H7 (cell line): ENCODE results near the gene LITAFD.

DNA sequence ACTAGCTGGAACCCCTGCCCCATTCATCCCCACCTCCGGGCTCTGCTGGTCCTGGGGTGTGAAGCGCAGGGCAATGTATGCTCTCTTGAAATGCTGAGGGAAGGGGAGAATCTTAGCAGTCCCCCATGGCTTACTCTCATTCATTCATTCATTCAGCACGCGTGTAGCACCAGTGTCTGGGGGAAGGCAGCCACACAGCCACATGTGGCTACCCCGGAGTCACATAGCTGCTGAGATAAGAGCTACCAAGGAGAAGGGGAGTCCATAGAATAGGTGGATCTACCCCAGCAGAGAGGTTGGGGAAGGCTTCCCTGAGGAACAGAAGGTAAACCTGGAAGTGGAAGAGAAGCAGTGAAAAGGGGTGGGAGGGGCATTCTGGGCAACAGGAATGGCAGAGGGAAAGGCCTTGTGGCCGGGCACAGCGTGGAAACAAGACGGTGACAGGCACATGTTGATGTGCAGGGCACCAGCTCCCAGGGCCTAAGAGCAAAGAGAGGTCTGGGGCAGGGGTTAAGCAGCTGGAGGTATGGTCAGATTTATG, 6.5 kb downstream of the PPL start:
- RAMPAGE, long total RNA: no peak

- RAMPAGE, long total RNA: no peak
Observed at GRCh38 chr16:7335168-7335732, 1255.1 kb downstream of the TMEM114 start.

GRCh38 chr16:7530721-7530991, 1059.7 kb downstream of the TMEM114 start:
- RAMPAGE, long total RNA: no peak

DNA sequence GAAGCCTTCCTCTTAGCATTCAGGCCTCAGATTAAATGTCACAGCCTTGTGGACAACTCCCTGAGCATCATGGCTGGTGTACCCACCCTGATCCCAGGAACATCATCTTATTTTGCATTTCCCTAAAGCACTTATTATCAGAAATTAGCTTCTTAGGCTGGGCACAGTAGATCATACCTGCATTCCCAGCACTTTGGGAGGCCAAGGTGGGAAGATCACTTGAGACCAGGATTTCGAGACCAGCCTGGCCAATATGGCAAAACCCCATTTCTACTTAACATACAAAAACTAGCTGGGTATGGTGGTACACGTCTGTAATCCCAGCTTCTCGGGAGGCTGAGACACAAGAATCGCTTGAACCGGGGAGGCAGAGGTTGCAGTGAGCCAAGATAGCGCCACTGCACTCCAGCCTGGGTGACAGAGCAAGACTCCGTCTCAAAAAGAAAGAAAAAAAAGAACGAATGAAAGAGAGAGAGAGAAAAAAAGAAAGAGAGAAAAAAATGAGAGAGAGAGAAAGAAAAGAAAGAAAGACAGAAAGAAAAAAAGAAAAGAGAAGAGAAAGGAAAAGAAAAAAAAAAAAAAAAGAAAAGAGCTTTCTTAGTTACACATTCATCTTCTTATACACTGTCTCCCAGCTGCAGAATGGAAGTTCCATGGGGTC, 5.8 kb upstream of the ABAT start:
- RAMPAGE, long total RNA: no peak

- RAMPAGE, long total RNA: no peak
Observed at GRCh38 chr16:8816555-8817401, 19.1 kb downstream of the PMM2 start.

- RAMPAGE, long total RNA: no peak
Observed at GRCh38 chr16:8851767-8852520, 16.9 kb downstream of the CARHSP1 start.

DNA sequence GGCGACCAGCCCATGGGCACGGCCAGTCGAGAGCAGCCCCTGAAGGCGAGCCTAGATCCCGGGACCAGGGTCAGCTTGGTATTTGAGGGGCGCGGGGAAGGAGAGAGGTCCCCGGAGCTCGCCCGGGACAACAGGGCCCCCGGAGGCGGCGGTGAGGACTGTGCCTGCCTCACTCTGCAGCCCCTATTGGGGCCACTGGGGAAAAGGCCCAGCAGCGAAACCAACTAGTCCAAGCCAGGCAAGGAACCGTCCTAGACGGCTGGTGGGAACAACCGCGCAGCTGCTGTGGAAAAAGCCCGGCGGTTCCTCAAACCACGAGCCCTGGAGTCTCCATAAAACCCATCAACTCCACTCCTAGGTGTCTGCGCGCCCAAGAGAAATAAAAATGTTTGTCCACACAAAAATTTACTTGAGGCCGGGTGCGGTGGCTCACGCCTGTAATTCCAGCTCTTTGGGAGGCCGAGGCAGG, 864 bp upstream of the CARHSP1 start:
- RAMPAGE, long total RNA: no peak

DNA sequence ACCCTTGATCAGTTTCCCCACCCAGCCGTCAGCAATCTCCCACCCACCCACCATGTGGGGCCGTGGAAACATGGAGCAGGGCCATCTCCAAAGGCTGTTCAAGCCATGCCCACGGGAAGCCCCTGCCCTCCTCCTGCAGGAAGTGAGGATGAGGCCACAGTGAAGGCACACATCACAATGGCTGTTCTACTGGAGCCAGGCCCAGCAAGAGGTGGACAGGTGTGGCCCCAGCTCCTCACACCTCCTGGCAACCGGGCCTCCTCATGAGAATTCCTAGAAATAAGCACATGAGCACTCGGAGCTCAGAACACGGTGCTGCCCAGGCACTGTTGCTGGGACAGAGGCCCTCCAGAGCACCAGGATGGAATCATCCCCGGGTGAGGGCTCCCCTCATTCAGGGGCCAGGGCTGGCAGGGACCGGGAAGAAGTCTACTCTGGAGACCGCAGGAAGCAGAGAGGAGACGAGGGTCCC, at the start of gene LITAFD:
LITAFD (plus strand) TSS at position 218 of the 472 bp plus-strand sequence.
- RAMPAGE, long total RNA: no peak

DNA sequence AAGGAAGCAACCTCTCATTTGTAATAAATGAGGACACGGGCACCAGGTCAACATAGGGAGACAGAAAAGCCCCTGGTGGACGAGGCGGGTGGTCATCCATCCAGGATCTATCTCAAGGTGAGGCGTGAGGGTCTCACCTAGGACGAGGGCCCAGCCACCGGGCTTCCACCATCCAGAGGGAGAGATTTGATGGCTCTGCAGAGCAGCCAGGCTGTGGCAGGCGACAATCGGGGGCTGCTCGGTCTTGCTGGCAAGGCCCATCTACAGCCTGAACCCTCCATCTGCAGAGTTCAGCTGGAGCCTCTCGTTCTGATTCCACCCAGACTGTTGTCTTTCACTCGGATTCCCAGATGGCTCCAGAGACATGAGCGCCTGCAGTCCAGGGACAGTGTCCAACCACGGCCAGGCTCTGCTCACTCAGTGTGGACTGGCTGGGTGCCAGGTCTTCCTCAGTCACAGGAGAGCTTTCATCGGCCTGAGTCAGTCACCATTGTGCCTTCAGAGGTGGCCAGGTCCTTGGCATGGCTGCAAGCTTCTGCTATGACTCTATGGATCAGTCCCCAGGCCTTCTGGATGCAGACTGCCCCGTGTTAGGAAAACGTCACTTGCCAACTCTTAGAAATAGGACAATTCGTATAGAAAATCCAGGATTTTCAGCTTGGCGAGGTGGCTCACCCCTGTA, 5.9 kb downstream of the LITAFD start:
- RAMPAGE, long total RNA: no peak

DNA sequence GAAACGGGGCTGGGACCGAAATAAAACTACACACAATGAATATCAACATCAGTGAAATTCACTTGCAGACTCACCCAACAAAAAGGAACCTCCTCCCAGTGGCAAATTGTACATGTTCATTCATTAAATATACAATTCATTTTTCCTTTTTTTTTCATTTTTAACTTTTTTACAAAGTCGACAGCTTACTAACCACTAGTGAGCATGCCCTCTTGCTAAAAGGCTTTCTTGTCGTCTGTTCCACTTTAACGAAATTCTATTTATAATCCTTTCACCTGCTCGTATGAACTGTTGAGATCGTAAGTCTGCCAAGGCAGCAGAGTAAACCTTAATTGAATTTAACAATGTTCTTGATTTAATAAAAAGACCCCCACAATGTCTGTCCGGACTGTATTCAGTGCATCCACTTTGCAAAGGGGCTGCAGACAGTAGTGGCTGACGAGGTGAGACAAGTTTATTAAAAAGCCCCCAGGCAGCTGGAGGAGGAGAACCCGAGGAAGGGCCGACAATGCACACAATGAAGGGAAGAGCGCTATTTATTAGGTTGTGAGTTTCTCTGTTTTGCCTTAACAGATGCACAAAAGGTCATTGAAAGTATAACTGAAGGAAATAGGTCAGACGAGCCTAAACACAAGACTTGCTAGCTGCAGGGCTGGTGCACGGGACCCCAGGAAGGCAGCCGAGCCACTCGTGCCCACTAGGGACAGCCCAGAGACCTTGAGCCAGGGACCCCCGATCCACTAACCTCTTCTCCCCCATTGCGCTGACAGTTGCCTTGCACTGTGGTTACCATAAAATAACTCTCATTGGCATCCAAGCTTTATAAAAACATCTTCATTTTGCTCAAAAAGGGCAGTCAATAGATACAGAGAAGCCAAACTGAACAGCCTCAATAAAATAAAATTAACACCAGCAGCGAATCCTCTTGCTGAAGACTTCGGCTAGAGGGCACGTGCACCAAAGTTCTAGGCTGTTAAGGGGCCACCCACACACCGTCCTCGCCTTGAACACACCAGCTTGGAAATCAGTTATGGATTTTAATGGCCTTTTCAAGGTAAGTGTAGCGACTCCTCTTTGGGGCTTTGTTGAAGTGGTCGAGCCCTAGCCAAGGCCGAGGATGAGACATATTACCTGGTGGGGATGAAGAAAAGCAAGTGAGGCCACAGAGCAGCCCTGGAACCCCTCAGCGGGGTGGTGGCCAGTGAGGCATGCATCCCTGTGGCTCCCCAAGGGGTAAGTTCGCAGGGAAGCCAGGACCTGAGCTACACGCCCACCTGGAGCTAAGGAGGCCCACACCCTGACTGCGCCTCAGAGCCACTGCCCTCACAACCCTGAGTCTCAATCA, 11.3 kb downstream of the LITAFD start:
- RAMPAGE, long total RNA: no peak

DNA sequence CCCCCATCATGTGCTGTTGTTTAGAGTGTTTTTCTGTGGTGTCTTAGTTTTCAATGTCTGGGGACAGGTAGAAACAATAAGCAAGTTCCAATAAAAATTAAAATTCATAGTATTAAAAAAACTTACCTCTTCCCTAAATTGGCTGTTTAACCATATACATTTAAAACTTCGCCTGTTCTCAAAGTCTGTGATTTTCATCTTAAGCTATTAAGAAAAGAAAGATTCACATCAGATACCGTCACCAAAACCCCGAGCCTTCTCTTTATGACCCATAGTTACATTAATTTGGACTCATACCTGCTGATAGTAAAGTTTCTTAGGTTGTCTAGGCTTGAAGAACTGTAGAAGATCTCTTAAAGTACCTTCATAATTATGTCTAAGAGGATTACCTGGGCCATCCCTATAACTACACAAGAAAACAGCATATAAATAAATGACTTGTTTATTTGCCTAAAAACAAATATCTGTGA, 16.1 kb downstream of the LITAFD start:
- RAMPAGE, long total RNA: no peak

GRCh38 chr16:8958198-8959187, 5.2 kb downstream of the USP7 start:
- RAMPAGE, long total RNA: no peak

- RAMPAGE, long total RNA: no peak
Observed at GRCh38 chr16:9104337-9105003, 13.0 kb downstream of the HAPSTR1 start.

- RAMPAGE, long total RNA: no peak
Observed at GRCh38 chr16:9287081-9287718, 195.8 kb downstream of the HAPSTR1 start.

DNA sequence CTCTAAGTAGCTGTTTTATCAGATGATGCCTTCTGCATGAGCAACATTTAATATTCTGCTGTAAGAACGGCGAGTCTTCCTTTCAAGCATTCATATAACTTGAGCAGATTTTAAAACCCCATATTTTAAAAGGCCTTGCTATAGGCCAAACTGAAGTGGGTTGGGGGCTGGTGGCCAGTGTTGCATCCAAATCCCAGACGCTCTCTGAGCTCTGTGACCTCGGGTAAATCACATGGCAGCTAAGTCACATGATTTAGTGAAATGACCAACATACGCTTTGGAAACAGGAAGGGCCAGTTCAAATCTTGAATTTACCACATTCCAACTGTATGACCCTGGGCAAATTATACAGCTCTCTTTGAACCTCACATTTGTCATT, 519.2 kb downstream of the HAPSTR1 start:
- RAMPAGE, long total RNA: no peak

DNA sequence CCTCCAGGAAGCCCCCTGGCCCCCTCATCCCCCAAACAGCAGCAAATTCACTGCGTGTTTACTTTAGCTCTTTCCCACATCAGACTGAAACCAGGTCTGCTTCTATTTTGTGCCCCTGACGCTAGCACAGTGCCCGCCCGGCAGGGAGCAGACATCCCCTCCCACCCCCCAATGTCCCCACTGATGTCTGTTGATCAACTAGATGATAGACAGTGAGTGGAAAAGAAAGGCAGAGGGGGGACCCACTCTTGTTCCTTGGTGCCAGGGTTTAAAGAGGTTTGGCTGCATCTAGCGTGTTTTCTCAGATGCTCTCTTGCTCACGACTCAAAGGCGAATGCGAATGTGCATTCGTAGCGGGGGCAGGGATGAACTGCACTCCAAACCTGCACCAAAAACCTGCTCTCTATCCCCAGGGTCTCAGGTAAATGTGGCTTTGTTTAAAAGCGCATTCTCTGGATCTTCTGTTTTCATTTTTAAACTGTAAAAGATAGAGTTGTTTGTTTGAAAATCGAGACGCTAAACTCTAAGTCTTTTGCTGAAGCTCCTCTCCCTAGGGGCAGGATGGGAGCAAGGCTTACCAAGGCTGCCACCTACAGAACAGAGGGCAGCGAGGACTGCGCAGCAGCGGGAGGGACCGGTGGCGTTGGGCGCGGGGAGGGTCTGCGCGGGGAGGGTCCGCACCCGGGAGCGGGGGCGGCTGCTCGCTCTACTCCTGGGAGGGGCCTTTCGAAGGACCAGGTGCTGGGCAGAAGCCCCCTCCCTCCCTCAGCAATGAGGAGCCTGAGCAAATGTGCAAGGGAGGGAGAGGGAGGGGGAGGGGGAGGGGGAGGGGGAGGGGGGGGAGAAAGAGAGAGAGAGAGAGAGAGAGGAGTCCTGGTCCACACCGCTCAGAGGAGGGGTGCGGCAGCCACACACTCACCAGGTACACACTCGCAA, 143.0 kb downstream of the GRIN2A start:
- RAMPAGE, long total RNA: no peak

- RAMPAGE, long total RNA: no peak
Observed at GRCh38 chr16:10080409-10080781, 101.8 kb downstream of the GRIN2A start.

GRCh38 chr16:10601029-10602120, 21.0 kb upstream of the EMP2 start:
- RAMPAGE, long total RNA: no peak

DNA sequence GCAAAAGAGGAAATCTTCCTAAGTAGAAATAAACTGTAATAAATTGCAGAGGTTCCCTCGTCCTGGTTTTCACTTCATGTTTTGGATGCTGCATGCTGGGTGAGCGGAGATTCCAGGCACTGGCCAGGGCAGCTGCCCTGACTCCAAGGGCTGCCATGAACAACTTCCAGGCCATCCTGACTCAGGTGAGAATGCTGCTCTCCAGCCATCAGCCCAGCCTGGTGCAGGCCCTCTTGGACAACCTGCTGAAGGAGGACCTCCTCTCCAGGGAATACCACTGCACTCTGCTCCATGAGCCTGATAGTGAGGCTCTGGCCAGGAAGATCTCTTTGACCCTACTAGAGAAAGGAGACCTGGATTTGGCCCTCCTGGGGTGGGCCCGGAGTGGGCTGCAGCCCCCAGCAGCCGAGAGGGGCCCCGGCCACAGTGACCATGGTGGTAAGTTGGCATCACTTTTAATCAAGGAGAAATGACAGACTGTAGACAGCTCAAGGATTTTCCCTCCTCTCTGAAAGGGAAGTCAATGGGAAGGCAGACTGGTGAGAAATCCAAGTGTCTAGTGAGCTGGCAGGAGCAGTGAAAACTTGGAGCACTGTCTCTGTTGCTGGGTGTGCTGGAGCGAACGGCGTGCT, 10.8 kb upstream of the CIITA start:
- RAMPAGE, long total RNA: no peak

DNA sequence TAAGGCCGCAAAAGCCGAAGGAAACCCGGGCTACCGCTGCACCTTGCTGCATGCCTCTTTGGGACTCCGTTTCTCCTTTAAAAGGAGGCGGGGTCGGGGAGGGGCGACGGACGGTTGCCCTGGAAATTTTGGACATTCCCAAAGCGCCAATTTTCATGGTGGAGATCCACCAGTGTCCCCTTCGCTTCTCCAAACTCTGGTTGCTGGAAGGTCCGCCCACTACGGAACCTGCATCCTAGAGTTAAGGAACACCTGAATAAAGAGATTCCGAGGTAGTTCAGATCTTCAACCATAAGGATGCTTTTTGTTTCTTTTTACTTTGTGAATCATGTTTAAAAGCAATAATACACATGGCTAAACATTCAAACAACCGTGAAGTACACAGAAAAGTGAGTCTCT, 458 bp upstream of the DEXI start:
- RAMPAGE, long total RNA: no peak